Astrocyte (in vitro differentiated cells and primary cell): ENCODE measurements around a stretch of chr5.

GRCh38 chr5:81970960-81971596 is 745 bp upstream of the ATG10 start:
- PRO-cap, result no peak
- RRBS, 2 experiments, result no CpG with 5 or more reads among the region's 8 CpGs

GRCh38 chr5:82275068-82276249 is 2.7 kb downstream of the RPS23 start:
- PRO-cap, result no peak
- RRBS, 2 experiments, result no CpG with 5 or more reads among the region's 7 CpGs

GRCh38 chr5:82406130-82406735 is 128.1 kb upstream of the RPS23 start:
- PRO-cap, result no peak
- RRBS, 2 experiments, result no CpG with 5 or more reads among the region's 13 CpGs

DNA sequence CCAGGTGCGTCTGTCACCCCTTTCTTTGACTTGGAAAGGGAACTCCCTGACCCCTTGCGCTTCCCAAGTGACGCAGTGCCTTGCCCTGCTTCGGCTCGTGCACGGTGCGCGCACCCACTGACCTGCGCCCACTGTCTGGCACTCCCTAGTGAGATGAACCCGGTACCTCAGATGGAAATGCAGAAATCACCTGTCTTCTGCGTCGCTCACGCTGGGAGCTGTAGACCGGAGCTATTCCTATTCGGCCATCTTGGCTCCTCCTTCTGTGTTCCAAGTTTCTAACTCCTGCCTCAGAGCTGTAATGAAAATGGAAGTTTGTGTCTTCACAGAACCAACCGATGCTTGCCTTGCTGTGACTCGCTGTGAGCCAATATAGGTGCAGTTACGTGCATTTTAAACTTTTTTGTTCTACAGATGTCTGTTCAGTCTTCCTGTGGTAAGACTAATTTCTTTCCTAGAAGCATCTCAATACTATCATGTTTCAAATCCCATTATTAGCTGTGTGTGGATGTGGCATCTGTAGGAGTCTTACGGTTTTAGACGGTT is 157.1 kb upstream of the RPS23 start:
- PRO-cap, result no peak
- RRBS, 2 experiments, result no CpG with 5 or more reads among the region's 20 CpGs

DNA sequence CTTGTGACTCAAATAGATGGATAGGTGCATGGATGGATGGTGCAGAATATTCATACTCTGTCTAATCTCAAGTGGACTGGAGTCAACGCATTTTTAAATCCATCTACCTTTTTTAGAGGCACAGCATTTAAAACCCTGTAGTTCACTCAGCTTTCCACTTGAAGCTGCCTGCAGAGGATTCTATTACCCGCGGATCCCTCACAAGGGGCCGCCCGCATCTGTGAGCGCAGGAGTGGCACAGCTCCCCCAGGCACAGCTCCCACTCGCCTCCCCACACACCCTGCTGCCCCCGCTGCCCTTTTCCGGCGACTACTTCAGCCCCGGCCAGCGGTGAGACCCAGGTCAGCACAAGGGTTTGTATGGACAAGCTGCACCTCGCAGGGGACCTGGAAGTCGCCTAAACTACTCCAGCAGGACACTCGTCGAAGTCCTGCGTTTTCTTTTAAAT is 1.7 kb downstream of the EDIL3 start:
- PRO-cap, result no peak
- RRBS, 2 experiments, result no CpG with 5 or more reads among the region's 17 CpGs

DNA sequence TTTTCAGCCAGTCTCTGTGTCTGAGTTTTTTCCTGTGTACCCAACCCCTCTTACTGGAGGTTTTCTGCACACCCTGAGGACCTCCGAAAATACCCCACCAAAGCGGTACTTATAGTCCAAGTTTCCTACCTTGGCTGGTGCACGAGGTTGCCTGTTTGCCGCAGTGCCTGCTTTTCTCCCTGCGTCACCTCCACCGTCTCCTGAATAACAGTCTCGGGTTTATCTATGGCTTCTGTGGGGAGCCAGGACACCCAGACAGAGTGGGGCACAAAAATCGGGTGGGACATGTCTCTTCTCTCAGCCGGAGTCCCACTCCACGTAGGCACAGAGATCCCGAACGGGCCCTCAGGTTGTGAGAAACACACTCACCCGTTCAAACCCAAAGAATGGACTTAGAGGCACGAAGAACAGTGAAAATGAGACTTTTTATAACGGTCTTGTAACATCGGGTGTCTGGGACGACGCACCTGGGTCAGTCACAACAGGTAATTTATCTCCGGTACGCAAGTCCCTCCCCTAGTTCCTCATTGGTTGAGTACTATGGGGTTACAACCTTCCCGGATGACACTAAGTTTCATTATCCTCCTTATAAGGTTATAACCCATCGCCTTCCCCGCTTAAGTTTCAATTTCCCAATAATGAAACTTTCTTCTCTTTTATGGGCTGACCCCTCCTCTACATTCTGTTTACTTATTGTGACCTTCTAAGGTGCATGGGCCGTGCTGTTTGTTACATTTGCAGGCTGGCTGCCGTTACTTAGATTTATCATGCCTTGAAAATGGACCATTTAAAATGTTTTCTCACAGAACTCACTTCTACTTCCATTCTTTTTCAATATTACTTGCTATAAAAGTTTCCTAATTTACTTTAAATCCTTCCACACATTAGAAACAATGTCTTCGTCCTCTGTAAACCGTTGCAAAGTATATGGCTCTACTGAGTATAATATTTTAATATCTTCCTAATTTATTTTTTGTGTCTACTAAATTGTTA is 970.1 kb upstream of the COX7C start:
- PRO-cap, result unidirectional peak, minus-strand start at position 402 of the sequence
- RRBS, 2 experiments, result 85 to 100% methylated on average over 1 to 4 of the region's 27 CpGs

- PRO-cap, result no peak
- RRBS, 2 experiments, result no CpG with 5 or more reads among the region's 17 CpGs
Observed at GRCh38 chr5:85663371-85664051, 954.2 kb upstream of the COX7C start.

DNA sequence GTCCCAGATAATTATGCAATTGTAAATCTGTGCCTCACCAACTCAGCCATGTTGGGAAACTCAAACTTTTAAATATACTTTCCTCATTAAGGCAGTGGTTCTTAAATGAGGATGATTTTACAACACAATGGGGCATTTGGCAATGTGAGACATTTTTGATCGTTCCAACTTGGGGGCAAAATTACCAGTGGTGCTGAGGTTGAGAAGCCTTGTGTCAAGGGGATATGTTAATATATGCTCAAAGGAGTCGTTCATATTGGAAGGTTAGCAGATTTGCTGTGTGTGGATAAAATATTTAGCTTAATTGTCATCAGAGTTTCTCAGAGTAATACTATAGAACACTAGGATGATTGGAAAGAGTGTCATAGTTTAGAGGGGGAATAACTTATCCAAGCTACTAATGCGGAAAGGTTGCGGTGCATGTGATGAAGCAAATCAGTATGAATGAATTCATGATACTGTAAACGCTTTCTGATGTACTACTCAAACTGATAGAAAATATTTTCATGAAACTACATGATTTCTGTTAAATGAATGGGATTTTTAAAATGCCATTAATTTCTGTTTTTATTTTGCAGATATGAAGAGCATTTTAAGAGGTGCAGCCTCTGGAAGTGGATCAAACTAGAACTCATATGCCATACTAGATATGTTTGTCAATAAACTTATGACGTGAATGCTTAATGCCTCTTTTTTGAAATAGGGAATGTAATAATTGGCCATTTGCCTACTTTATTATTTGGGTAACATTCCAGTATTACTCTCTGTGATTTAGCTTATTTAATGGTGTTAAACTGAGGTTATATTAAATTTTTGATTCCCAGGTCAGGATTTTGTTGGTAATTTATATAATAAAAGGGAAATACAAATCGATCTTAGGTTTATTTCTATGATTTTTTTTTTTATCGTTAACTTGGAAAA is 2.6 kb downstream of the COX7C start:
- PRO-cap, result unidirectional peak, plus-strand start at position 418 of the sequence
- RRBS, 2 experiments, result no CpG with 5 or more reads among the region's 8 CpGs

DNA sequence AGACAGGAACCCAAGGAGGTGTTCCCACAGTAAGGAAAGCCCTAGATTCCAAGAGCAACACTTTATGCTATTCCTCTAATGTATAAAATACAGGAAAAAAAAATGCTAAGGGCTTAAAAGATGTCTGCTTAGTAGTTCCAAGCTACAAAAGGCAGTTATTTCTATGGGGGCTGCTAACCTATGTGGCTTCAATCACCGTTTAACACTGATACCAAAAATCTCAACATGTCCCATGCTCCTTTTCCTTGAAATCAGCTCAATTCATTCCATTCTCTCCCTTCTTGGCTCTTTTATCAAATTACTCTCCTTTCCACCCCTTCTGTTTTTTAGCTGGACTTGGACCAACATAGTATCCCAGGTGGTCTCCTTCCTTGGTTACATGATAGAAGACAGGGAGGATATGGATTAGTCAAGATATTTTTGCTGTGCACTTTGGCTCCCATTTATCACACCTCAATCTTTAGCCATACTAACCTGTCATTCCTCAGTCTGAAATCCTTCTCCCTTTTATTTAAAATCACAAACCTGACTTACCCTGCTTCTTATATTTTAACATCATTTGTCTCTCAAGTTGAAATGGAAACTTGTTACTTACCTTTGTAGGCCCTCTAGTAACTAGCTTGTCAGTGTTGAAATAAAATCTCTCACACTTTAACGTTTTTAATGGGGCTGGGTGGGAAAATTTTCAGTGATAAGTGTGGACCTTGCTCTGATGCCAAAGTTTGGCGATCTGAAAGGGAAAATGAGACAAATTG is 20.4 kb downstream of the CCNH start:
- PRO-cap, result no peak
- RRBS, 2 experiments, result no CpG with 5 or more reads among the region's 3 CpGs

GRCh38 chr5:87406635-87407282 is 6.0 kb downstream of the CCNH start:
- PRO-cap, result no peak
- RRBS, 2 experiments, result no CpG with 5 or more reads among the region's 7 CpGs

GRCh38 chr5:88141025-88141678 is 127.5 kb downstream of the TMEM161B start:
- PRO-cap, result unidirectional peak, plus-strand start at chr5:88141626
- RRBS, 2 experiments, result under 1 to 3% methylated on average over 6 to 7 of the region's 38 CpGs

DNA sequence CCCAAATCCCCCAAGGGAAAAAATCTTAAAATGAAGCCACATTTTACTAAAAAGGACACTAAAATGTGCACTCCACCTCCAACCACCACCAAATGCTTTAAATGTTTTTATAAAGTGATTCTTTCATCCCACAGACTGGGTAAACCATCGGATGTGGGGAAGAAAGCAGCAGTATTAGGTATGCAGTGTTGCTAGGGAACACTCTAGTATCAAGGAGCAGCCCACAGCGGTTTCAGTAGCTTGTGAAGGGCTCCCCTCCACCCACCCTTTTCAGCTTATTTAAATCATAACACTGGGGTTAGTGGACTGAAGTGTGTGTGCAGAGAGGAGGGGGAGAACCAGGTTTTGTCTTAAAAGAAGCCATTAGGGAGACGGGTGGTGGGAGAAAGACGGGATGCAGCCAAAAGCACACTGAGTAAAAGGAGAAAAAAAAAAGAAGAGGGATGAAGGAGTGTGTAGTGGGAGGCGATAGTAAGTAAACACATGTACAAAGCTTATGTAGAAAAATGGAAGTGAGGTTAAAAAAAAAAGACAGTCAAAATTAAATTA is 64.2 kb downstream of the TMEM161B start:
- PRO-cap, result no peak
- RRBS, 2 experiments, result no CpG with 5 or more reads among the region's 5 CpGs

GRCh38 chr5:88665694-88666365 is 217.2 kb downstream of the MEF2C start:
- PRO-cap, result no peak
- RRBS, 2 experiments, result no CpG with 5 or more reads among the region's 17 CpGs

GRCh38 chr5:88672648-88673186 is 210.3 kb downstream of the MEF2C start:
- PRO-cap, result no peak
- RRBS, 2 experiments, result 1 to 4% methylated on average over 7 of the region's 37 CpGs

DNA sequence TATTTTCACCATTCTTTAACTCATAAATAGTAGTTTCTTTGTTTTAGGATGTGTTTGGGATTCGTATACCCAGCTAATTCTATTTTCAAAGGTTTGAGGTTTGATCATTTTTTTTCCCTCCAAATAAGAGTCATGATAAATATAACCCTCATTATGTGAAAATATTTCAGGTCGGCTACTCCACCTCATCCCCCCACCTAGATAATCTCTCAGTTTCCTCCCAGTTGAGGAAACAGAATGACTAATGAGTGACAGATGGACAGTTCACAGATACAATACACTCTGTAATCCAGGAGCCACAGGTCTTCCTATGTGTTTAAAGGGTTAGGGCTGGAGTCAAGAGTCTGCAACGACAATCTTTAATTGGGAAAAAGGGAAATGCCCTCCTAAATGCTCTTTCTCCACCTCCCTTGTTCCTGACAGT is 69.2 kb downstream of the MEF2C start:
- PRO-cap, result no peak
- RRBS, 2 experiments, result no CpG with 5 or more reads among the region's 3 CpGs

DNA sequence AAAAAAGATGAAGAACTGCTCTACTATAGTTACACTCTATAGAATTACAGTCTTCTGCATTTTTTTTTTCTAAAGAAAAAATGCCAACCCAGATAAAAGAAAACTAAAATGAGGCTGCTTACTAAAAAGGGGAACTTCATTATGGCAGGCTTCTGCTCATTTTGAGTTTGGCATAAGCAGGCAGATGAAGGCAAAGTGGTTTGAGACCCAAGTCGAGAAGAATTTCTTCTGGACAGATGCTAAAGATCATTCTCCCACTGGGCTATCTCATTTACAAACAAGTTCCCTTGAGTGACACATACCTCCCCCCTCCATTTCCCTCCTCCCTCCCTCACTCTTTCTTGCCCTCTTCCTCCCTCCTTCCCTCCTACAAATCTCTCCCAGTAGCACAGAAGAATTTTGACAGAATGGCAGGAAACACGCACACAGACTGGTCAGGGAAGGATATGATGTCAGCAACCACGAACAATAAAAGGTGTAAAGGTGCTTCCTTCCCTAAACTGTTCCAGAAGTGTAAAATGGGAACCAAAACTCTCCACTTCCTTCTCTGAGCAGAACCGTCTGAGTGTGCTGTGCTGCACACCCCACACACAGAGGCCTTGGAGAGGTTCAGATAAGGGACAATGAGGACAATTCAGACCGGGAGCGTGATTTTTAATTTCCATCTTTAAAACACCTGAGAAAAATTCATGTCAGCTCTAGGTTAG is 55.9 kb downstream of the MEF2C start:
- PRO-cap, result no peak
- RRBS, 2 experiments, result no CpG with 5 or more reads among the region's 6 CpGs

GRCh38 chr5:89901940-89902256 is 507.7 kb downstream of the CETN3 start:
- PRO-cap, result no peak
- RRBS, 2 experiments, result no CpG with 5 or more reads among the region's 5 CpGs

DNA sequence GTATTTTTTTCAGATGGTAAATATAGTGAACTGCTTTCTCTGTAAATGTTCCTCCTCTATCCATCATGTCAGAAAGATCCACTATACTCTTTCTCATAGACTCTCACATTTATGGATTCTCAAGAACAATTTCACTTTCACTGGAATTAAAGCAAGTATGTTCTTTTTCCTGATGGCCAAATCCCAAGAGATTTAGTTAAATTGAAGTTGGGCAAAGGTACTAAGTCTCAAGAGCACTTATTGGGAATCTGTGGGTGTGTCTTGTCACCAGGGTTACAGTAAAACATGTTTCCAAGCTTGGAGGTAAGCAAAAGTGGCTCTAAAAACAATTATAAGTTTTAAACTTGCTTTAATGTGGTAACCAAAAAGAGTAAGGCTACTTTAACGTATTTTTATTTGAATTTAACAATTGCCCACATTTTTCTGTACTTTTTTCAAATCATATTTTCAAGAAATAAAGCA is 387.6 kb downstream of the CETN3 start:
- PRO-cap, result no peak
- RRBS, 2 experiments, result no CpG with 5 or more reads among the region's 1 CpG

GRCh38 chr5:90528267-90528437 is 1.2 kb downstream of the LYSMD3 start:
- PRO-cap, result no peak
- RRBS, 2 experiments, result no CpG with 5 or more reads among the region's 1 CpG

- PRO-cap, result no peak
- RRBS, 2 experiments, result no CpG with 5 or more reads among the region's 3 CpGs
Observed at GRCh38 chr5:90530469-90530770, 1.0 kb upstream of the LYSMD3 start.